Urinary bladder (tissue), 3 donors: ENCODE data around the genes CDC45 and SCARF2.

- PRO-cap, result no peak
- RAMPAGE, long total RNA, result no peak
These were observed 4.4 kb downstream of the HIRA start for GRCh38 chr22:19426850-19427866.

DNA sequence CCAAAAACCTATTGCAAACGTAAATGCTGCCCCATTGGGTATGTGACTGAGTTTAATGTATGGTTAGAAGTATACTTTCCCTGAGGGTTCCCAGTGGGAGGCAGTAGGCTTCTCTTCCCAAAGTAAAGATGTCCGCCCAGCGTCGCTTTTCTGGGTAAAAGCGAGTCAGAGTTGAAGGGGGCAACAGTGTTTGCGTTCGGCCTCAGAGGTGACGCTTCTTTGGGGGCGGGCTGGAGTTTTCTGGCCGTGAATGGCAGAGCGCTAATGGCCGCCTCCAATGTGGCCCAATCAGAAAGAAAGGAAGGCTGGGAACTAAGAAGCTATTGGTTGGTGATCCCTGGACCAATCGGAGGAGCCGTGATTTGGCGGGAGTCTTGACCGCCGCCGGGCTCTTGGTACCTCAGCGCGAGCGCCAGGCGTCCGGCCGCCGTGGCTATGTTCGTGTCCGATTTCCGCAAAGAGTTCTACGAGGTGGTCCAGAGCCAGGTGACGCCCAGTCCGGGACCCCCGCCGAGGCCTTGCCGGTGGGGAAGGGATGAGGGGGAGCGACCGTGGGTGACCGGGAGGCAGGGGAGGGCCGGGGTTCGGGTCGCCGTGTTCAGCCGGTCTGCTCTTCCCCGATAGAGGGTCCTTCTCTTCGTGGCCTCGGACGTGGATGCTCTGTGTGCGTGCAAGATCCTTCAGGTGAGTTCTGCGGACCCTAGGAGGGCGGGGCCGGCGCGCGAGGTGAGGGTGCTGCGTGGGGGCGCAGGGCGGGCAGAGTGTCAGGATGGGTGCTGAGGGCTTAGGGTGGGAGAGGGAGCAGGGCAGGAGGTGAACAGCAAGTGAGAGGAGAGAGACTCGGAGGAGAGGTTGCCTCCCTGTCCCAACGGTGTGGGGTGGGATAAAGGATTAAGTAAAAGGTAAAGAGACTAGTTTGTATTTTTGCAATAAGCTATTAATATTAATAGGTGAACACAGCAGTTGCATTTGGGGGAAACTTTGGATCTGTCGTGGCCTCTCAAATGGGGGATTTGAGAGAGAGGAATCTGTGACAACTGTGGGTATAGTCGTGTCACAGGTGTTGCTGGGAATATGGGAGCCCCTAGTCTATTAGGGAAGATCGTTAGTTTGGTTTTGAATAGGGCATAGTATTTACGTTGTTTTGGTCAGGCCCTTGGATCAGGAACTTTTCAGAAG, at the start of gene CDC45:
CDC45 (plus strand) TSS at position 387 of the 1,179 bp plus-strand sequence.
- PRO-cap, result no peak
- RAMPAGE, long total RNA, result no peak

GRCh38 chr22:19691722-19692292, 22.5 kb upstream of the SEPTIN5 start:
- PRO-cap, result unidirectional peak, plus-strand start at chr22:19691875
- RAMPAGE, long total RNA, result no peak

DNA sequence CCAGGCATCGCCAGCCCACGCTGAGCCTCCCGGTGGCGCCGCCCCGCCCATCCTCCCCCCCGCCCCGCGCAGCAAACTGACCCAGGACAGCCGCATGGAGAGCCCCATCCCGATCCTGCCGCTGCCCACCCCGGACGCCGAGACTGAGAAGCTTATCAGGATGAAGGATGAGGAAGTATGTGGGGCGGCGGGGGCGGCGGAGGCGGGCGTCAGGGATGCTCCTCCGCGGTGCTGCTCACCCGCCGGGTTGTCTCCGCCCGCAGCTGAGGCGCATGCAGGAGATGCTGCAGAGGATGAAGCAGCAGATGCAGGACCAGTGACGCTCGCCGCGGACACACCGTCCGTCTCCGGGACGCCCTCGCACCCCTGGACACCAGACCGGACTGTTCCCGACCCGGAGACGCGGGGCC, 1.2 kb upstream of the GP1BB start:
- PRO-cap, result no peak
- RAMPAGE, long total RNA, result no peak

DNA sequence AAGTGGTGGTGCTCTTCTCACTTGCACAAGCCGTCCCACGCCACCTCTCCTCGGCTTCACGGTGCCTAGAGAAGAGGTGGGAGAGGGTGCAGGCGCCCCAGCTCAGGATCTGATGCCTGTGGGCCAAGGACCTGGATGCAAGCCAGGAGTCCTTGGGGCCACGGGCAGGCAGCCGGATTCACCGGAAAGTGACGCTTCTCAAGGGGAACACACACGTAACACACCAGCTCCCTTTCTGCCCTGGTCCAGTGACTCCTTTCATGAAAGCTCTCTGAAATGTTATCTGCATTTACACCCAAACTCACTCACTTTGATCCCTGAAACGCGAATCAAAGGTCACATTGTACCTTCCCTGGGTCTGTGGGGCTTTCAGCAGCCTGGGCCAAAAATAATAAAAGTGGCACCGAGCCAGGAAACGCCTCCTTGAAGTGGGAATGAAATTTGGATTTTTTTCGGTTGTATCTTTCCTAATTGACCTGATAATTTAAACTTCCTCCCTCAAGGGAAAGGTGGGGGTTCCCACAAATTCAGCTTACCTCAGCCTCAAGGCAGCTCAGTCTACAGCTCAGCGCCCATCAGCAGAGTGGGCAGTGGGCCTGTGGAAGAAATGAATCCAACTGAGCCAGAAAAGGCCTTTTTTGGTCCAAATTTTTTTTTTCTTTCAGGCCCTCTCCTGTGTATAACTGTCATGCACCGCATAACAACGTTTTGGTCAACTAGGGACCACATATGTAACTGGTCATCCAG, 1.2 kb upstream of the GNB1L start:
- PRO-cap, result unidirectional peak, minus-strand start at position 111 of the sequence
- RAMPAGE, long total RNA, result no peak

DNA sequence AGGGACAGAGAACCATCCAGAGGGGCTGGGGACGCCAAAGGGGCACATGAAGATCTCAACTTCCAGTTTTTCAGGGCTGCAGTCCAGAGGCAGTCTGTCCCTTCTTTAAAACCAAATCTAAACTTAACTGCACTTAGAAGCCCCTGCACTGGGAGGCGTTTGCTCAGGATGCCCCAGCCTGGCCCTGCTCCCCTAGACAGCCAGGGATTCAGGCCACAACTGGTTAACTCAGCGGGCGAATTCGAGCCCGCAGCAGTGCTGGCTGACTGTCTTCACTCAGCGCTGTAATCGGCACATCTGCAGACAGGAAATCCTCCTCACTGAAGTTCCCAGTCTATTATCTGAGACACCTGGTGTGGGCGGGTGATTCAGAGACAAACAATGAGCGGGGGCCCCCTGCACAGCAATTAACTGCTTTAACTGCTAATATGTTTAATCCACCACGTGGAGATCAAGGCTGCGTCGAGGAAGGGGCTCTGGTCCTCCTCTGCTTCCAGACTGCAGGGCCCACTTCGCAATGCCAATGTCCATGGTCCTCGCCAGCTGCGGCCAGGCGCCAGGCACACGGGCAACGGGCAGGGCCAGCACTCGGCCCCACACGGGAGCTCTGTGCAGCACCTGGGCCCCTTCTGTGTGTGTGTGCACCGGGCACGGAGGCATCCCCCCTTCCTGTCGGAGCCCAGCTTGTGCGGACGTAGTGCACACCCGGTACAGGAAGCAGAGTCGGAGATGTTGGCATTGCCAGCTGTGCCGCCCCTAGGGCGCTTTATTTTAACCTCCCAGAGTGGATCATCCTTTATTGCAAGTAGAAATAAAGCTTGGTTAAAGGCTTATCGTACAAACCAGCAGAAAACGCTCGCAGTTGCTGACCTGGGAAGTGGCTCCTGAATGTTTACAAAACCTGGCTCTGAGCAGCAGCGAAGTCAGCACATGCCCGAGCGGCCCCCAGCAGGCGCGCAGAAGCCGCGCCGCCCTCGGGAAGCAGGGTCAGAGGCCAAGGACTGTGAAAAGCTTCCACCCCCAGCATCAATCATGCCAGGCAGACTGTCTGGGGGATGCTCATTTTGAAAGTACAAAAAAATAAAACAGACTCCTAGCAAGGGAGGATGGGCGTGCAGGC, 37.1 kb upstream of the GNB1L start:
- PRO-cap, result no peak
- RAMPAGE, long total RNA, result no peak

DNA sequence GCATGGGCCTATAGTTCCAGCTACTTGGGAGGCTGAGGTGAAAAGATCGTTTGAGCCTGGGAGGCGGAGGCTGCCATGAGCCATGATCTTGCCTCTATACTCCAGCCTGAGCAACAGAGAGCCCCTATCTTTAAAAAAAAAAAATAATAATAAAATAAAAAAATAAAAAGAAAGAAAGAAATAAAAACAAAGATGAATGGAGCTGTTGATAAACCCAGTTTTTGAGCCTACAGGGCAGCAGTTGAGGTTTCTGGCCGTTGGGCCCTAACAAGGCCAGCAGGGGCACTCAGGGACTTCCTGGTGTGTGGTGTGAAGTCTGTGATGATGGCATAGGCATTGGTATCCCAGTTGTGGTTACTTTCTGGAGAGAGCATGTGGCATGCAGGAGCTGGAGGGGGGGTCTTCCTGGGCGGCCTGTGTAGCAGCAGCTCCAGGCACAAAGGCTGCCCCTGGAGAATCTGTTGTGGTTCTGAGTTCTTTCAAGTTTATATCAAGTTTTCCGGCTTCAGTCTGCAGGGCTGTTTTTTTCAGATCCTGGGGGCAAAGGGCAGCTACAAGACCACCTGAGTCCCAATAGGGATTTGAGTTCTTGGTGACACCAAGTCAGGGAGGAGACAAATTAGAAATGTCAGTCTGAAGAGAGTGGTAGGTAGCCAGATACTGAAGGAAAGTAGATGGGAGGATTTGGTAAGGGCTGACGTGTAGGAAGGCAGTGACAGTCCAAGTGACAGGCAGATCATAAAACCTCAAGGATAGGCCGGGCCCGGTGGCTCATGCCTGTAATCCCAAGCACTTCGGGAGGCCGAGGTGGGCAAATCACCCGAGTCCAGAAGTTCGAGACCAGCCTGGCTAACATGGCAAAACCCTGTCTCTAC, 2.1 kb upstream of the TXNRD2 start:
- PRO-cap, result no peak
- RAMPAGE, long total RNA, result no peak

GRCh38 chr22:20033246-20033805, 12.4 kb downstream of the TANGO2 start:
- PRO-cap, result no peak
- RAMPAGE, long total RNA, result no peak

DNA sequence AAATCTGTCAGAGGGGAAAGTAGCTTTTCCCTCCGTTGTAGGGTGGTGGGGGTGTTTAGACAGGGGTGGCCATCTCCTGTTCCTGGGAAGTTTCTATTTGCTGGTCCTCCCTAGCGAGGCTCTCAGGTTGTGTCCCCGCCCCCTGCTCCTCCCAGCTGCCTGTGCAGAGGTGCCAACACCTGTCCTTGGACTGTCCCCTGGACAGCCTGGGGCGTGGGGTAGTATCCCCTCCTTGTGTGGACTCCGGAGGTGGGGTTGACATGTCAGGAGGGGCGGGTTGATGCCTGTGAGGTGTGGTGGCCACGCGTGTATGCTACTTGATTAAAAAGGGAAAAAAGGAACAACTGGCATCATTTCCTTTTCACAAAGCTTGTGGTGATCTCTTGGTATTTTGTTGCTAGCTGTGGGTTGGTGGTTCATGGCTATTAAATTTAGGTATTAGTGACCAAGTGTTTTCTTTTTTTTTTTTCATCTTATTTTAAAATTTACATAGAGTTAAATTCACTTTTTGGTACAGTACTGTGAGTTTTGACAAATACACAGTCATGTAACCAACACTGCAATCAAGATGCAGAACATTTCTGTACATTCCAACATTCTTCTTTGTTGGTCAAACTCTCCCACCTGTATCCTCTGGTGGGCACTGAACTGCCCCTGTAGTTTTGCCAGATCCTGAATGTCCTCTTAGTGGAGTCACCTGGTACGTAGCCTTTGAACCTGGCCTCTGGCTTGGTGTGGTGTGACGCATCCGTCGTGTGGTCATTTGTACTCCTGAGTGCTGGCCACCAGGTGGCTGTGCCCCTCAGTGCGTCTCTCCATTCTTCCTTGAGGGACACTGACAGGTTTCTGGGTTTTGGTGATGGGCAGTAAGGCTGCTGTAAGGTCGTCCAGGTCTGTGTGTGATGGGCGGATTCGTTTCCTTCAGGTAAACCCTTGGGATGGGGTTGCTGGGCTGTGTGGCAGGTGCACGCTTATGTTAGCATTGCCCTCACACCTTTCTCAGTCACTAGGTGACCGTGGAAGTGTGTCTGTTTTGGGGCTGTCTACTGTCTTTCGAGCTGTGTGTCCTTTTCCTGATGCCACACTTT, 13.9 kb upstream of the RANBP1 start:
- PRO-cap, result no peak
- RAMPAGE, long total RNA, result no peak

GRCh38 chr22:20112693-20113128, 3.2 kb upstream of the RANBP1 start:
- PRO-cap, result no peak
- RAMPAGE, long total RNA, result no peak

DNA sequence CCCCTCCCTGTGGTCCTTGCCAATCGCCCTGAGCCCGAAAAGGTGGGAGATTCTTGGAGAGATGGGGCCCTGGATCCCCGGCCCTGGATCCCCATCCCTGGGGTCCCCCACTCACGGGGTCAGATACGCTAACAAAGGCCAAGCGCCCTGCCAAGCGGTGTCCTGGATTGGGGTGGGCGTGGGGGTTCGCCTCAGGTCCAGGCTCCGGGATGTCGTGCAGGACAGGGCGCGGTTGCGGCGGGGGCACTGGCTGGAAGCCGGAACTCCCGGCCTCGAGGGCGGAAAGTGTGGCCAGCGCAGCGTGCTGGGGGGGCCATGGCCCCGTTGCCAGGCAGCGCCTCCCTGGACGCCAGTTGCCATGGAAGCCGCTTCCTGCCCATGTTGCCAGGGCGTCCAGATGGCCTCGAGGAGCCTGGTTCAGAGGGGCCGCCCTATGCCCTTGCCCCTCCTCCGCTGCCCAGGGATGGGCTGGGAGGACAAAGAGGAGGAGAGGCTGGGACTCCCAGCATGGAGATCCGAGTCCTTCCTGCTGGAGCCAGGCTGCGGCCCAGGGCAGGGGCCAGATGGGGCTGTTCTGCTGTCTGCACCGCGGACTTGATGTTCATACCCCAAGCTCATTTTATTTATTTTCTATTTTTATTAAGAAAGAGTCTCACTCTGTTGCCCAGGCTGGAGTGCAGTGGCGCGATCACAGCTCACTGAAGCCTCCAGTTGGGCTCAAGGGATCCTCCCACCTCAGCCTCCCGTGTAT, 4.5 kb upstream of the CCDC188 start:
- PRO-cap, result no peak
- RAMPAGE, long total RNA, result no peak

GRCh38 chr22:20241603-20242128, 26.5 kb downstream of the RTN4R start:
- PRO-cap, result no peak
- RAMPAGE, long total RNA, result no peak

DNA sequence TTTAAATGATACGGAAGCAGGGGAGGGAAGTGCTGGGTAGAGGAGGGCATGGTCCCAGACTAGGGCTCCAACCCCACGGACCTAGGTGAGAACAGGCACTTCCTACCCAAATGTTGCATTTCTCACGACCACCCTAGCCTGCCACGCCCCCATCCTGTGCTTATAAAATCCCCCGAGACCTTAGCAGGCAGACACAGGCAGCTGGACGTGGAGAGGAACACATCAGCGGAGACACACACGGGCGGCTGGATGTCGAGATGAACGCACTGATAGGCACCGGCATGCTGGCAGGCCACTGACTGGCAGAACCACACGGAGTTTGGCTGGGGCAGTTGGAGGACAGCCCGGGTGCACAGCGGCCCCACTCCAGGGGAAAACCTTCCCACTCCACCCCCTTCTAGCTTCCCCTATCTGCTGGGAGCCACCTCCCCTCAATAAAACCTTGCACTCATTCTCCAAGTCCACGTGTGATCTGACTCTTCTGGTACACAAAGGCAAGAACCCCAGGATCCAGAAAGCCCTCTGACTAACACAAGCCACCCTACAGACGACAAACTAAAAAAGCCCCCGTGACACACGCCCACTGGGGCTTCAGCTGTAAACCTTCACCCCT, 18.9 kb upstream of the RTN4R start:
- PRO-cap, result no peak
- RAMPAGE, long total RNA, result no peak

DNA sequence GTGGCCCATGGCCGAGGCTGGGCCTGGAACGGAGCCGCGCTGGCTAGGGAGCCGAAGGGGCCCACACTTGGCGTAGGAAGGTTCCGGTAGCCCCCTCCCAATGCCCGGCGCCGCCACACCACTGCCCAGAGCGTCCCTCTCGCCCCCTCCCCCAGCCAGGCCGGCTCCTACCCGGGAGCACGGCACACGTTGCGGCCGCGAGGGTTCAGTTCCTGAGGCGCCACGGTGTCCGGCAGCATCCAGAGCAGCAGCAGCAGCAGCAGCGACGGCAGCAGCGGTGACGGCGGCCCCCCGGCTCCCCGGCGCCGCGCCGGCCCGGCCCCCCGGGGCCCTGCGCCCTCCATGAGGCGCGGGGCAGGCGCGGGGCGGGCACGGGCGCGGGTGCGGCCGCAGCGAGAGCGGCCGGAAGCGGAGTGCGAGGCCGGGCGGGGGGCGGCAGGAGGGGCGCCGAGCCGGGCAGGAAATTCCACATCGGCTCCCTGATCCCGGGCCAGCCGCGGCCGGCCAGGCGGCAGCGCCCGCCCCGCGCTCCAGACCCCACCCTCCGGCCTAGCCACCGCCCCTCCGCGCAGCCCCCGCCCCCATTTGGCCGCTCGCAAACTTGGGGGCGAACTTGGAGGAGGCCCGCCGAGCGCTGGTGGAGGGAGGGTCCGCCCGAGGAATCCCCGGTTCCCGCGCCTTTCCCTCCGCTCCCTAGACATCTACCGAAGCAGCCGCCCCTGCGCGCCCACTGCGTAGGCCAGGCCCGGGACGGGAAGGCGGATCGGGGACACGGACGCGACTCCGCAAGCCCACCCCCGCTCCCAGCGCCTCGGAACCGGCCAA, at the start of gene SCARF2:
SCARF2 (minus strand) TSS at position 415 of the 825 bp plus-strand sequence.
- PRO-cap, result bidirectional peak, plus-strand start at position 604 of the sequence, minus-strand start at position 481 of the sequence
- RAMPAGE, long total RNA, result no peak

GRCh38 chr22:20553716-20554441, 46.5 kb downstream of the MED15 start:
- PRO-cap, result no peak
- RAMPAGE, long total RNA, result no peak

- PRO-cap, result no peak
- RAMPAGE, long total RNA, result no peak
These were observed 52.5 kb upstream of the SERPIND1 start for GRCh38 chr22:20721254-20721992.

DNA sequence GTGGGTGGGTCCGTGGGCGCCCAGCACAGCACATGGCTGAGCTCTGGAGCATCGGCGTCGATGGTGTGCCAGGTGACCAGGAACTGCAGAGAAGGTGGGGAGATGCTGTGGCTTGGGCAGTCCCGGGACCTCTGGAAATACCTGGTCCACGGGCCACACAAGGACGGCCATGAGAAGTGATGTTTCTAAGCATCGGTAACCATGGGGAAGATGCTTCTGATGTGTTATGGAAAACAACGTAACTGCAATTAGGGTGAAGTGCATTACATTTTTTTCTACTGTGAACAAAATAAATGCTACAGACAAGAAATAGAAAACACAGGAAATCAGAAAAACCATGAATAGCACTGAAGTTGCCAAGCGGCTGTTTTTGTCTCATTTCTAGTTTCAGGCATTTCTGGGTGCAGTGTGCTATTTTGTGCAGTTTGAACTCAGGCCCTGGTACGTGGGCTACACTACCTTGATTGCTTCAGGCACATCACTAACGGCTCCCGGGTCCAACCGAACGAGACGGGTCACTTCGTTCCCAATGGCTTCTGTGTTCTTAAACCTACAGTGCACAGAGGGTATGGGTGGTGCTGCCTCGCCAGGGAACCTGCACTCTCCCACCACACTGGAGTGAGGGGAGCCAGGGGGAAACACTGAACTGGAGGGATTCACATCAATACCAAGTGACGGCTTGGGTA, 46.5 kb upstream of the SERPIND1 start:
- PRO-cap, result no peak
- RAMPAGE, long total RNA, result no peak

DNA sequence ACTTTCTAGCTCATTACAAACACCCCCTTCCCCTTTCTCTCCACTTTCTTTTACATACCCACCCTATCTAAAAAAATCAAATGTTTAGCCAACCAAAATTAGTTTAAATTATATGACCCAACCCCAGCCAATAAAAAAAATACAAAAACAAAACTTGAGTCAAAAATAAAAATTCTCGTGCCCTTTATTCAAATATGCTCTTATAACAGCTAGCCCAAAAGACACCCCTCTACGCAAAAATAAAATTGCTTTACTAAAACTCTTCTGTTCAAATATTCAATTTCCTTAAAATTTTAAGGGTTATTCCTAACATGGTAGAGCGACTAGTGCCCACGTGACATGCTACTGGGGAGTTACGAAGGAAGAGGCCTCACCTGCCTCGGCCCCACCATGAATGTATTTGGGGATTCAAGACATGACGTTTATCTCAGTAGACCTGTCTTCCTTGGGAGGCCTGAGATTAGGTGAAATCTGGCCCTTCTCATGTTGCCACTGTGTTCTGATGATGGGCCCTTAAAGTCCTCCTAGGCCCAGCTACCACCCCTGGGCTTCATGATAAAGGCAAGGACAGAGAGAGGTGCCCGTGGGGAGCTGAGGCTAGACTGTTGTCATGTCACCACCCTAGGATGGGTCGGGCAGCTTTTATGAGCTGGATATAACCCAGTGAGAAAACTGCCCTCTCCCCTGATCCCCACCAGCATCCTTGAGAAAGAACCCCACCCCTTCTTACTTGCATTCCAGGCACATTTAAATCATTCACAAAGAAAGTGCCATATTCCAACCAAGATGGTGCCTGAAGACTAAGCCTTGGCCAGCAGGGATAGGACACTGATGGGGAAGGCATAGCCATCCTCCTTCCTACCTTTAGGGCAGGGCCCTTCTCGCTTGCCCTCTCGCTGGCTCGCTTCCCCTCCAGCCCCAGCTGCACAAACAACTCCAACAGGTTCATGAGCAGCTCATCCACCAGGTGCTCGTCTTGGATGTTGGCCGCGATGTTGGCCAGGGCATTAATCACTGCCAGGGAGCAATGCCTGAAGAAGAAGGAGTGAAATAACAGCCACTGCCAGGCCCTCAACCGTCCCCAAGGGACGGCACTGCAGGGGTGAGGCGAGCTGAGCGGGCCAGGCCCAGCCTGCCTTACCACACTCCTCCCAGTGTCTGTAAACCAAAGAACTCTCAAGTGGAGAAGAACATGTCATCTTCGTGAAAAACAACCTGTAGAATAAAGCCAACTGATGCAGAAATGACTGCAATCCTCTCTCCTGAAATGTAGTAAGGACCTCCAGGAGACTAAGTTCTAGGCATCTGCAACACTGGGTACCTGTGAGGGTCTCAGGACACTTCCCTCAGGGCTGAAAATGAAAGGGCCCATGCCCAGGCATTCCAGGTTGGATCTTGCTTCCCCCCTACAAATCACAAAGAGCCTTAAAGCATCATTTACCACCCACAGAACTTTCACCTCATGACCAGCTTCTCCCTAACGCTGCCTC, 21.9 kb downstream of the SERPIND1 start:
- PRO-cap, result no peak
- RAMPAGE, long total RNA, result no peak

DNA sequence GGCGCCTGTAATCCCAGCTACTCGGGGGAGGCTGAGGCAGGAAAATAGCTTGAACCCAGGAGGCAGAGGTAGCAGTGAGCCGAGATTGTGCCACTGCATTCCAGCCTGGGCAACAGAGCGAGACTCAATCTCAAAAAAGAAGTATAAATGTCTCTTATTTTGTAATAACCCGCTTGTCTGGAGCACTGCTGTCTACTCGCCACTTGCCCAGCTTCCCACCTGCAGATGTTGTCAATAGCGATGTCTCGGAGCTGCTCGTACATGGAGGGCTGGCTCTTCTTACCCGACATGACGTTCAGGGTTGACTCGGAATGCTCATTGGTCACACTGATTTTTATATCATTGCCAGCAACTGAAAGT, 27.8 kb downstream of the SERPIND1 start:
- PRO-cap, result no peak
- RAMPAGE, long total RNA, result no peak

GRCh38 chr22:20819656-20819990, 39.0 kb downstream of the PI4KA start:
- PRO-cap, result no peak
- RAMPAGE, long total RNA, result no peak